AG10803 (cell line): ENCODE measurements around a stretch of chr2.

- RRBS: no CpG with 5 or more reads among the region's 2 CpGs
Observed at GRCh38 chr2:235822143-235822606, 328.3 kb downstream of the AGAP1 start.

GRCh38 chr2:236012047-236012441, 156.1 kb downstream of the GBX2 start:
- RRBS: no CpG with 5 or more reads among the region's 8 CpGs

GRCh38 chr2:236754198-236755088, 184.8 kb downstream of the ACKR3 start:
- RRBS: no CpG with 5 or more reads among the region's 12 CpGs

DNA sequence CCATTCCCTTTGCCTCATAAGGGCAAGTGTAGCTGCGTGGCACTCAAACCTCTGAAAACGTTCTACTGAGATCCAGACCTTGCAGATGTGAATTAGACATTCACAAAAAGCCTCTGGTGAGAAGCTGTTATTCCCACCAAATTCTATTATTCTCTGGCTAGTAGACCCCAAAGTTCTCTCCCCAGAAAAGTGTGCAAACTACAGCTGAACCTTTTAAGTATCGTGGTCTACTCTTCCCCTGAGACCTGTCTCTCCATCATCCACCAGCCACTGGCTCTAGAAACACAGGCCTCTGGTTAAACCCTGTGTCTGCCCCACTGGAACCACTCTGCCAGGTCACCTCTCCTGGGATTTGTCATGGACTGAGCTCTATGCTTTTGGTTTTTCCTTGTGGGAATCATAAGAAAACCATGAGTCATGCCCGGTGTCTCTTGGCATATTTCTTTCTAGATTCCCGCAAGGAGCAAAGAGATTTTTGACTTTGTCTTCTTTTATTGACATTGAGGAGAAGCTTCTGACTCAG, 206.9 kb downstream of the ACKR3 start:
- RRBS: no CpG with 5 or more reads among the region's 5 CpGs

DNA sequence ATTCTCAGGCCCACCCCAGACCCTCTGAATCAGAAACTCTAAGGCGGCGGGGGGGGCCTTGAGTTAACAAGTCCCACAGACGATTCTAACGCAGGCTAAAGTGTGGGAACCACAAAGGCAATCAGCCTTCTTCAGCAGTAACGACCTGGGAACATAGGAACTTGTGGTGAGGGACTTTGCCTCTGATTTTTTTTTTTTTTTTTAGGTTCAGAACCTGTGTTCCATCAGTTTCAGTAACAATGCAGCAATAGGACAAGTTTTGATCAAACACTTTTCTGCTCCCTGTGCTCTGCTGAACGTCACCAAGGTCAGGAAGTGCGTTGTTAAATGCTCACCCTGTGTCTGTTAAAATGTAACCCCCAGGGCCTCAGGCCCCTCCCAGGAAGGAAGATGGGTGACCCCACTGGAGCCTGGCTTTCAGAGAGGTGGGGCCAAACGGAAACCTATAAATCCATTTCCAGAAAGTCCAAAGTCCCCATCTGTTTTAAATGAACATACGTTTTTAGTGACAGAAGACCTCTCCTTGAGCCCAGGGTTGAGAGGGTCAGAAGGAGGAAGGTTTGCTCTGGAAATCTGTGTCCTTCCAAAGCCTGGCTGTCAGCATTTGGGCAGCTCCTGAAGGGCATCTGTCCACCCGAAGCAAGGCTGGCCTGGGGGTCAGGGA, 117.7 kb upstream of the COPS8 start:
- RRBS: no CpG with 5 or more reads among the region's 10 CpGs

GRCh38 chr2:236971858-236972373, 113.8 kb upstream of the COPS8 start:
- RRBS: 35% methylated on average over 2 of the region's 20 CpGs

DNA sequence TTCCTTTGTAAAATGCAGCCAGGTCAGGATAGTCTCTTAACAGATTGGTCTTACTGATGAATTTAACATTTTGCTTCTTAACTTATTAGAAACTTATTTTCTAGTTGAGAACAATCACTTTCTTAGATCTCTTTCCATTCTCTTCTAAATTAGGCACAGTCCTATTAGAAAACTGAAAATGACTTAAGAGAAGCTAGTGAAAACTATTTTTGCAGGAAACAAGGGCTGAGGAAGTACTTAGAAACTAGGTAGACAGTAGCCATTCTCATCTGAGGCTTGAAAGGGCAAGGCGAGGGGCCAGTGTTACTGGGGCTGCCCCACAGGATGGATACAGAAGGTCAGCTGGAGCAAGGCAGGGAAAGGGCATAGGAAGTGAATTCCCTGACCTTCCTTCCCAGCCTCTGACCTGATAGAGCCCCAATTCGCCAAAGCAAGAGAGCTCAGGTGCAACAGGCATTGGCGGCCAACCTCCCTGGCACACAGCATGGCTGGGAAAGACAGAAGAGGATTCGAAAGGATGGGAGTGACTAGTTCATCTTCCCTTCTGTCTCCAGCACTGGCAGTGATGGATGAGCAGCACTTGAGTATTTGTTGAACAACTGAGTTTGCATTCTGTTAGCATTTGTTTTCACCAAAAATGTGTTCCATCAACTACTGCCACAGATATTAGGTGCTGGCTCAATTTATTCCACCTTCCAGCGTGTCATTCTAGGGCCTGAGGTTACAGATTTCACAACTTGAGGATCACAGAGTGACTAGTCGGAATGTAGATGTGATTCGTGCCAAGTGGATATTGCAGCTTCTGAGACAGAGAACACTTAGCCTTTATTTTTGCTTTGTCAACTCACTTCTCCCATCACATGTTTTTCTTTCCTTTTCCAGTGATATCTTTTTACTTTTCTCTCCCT, 6.1 kb downstream of the COPS8 start:
- RRBS: no CpG with 5 or more reads among the region's 7 CpGs

DNA sequence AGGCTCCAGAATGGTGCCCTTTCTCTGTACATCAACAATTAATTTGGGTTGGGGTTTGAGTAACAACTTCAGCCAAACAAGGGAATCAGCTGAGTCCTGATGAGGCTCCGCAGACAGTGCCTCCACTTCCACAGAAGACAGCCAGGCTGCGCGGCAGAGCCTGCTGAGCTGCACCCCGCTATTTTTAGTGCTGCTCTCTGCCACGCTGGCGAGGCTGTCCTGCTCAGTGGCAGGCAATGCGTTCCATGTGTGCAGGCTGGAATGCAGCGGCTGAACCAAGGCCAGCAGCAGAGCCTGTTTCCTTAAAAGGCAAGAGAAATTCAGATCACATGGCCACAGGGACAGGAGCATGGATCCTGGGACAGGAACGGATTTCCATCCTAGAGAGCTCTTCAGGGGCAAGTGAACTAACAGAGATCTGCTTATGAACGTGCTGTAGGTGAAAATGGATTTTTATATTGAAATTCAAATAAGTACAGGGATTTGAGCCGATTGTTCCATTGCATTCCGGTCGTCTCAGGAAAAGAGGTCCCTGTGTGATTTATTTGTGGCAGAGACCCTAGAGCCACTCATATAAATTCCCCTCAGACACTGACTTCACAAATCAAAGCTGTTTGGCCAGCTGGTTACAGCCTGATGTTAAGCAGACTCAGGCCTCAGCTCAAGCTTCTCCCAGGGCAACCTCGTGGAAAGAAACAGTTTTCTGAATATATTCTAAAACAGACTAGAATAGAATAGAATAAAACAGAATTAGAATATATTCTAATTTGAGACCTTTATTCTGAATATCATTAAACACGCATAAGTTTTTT, 98.6 kb downstream of the COL6A3 start:
- RRBS: no CpG with 5 or more reads among the region's 15 CpGs

GRCh38 chr2:237366600-237367229, 47.2 kb downstream of the COL6A3 start:
- RRBS: no CpG with 5 or more reads among the region's 21 CpGs

DNA sequence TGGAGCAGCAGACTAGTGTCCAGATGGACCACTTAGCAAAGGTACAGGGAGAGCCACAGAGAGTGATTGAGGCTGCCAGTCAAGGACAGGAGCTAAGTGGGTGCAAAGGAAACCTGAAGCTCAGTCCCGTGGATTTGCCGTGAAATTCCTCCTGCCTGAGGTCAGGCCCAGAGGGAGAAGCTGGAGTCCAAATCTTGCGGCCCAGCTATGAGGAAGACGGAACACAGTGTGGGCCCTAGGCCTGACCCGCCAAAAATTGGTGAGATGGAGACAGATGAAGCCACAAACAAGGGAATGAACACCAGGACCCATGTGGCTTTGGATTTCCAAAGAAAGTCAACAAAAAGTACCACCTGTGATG, 11.0 kb downstream of the COL6A3 start:
- RRBS: no CpG with 5 or more reads among the region's 5 CpGs

GRCh38 chr2:237403392-237403721, 10.6 kb downstream of the COL6A3 start:
- RRBS: no CpG with 5 or more reads among the region's 2 CpGs

- RRBS: no CpG with 5 or more reads among the region's 8 CpGs
Observed at GRCh38 chr2:237438075-237438659, 24.2 kb upstream of the COL6A3 start.

DNA sequence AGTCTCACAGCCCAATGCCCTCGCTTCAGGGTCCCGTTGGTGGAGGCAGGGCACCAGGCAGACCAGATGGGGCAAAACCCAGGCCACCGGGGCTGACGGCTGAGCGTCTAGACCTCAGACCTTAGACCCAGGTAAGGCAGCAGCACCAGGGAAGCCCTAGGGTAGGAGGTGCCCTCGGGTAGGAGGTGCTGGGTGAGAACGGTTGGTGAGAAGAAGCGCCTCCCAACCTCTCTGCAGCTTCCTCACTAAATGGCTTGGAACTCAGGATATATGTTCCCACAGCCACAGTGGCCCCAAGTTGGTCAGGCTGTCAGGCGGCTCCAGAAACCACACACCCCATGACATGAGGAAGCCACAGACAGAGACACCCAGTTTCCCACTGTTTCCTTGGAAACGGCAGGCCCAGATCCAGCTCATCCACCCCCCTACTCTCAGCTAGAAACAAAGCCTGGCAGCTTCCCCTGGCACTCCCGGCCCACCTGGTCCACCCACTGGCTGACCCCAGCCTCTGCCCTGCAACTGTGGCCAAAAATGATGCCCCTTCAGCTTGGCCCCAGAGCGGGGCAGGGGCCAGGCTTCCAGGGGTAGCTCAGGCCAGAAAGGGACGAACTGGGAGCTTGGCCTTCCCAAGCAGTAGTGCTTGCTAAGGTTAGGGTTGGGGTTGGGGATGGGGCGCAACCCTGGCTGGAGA, 13.0 kb upstream of the MLPH start:
- RRBS: no CpG with 5 or more reads among the region's 14 CpGs

- RRBS: no CpG with 5 or more reads among the region's 2 CpGs
Observed at GRCh38 chr2:237485055-237485776, 1.8 kb upstream of the MLPH start.

DNA sequence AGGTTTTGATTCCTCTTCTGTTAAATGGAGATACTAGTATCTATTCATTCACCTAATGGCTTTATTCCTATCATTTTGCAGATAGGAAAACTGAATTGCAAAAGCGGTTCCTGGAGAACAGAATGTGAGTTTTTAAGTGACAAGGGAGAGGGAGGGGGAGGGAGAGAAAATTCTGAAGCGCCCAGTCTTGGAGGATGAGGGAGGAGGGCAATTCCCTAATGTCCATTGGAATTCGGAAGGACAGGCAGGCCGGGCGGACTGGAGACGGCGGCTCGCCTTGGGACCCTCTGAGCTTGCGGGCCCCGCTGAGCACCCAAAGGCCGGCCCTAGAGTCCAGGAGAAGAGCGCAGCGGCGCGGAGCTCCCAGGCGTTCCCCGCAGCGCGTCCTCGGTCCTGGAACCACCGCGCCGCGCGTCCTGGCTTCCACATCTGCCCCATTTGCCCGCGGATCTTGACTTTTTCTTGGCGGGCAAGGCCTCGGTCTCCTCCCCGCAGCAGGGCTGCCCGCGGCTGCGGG, 807 bp upstream of the MLPH start:
- RRBS: 3% methylated on average over 8 of the region's 33 CpGs

DNA sequence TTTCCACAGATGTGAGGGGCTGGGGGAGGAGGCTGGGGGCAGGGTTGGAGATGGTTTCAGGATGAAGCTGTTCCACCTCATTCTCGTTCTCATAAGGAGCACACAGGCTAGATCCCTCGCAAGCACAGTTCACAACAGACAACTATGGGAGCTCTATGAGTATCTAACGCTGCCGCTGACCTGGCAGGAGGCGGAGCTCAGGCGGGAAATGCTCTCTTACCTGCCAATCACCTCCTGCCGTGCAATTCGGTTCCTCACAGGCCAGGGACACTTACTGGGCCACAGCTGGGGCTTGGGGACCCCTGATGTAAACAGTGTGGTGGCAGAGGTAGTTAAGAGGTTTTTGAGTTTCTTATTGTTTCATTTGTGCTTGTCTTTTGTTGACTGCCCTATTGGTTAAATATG, 9.9 kb downstream of the MLPH start:
- RRBS: no CpG with 5 or more reads among the region's 8 CpGs

DNA sequence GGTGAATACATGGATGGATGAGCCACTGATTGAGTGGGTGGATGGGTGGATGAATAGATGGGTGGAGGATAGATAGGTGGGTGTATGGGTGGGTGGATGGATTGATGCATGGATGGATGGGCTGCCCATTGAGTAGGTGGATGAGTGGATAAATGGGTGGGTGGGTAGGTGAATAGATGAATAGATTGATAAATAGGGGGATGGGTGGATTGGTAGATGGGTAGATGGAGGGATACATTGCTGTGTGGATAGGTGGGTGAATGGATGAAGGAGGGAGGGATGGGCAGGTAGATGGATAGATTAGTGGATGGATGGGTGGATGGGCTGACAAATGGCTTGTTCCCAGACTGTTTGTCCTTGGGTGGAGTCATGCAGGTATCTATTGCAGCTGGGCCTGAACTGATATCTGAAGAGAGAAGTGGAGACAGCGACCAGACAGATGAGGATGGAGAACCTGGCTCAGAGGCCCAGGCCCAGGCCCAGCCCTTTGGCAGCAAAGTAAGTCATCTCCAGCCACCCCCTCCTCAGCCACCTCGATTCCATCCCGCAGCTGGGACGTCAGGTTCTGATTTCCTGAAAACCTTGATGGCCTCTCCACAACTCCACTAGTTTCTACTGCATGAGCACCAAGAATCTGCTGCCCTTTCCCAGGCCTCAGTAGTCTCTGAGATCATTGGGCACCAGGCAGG, 31.2 kb downstream of the MLPH start:
- RRBS: no CpG with 5 or more reads among the region's 4 CpGs

DNA sequence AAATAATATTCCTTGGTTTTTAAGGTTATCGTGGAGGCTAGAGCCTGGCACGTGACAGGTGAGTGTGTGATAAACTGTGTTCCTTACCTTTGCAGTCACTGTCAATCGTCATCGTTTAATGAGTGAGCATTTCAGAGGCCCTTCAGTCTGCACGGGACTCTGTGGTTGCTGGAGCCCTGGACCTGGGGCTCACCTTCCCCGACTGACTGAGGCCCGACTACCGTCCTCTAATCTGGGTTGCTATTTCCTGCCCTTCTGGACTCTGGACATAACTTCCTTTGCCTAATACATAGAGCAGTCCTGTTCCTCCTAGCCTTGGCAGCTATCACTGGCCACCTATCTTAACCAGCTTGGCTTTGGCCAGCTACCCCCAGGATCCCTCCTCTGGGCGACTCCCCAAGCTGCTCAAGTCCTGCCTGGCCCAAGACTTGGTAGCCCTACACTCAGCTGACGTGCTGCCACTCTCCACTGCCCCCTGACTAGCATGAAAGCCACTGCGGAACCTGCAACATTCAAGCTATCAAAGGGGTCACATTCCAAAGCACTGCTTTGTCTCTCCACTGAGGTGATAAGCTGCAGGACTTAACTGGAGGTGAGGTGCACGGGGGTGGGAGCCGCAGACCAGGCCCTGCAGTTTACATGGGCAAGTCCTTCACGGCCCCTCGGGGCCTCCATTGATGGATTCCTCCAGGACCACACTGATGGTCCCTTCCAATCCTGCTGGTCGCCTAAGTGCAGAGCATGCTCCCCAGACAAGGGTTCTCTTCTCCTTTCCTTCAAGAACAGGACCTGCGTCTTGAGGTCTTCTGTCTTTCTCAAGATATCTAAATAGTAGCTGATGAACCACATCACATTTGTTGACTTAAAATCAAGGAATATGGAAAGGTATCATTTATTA, 11.1 kb upstream of the RAB17 start:
- RRBS: no CpG with 5 or more reads among the region's 17 CpGs

DNA sequence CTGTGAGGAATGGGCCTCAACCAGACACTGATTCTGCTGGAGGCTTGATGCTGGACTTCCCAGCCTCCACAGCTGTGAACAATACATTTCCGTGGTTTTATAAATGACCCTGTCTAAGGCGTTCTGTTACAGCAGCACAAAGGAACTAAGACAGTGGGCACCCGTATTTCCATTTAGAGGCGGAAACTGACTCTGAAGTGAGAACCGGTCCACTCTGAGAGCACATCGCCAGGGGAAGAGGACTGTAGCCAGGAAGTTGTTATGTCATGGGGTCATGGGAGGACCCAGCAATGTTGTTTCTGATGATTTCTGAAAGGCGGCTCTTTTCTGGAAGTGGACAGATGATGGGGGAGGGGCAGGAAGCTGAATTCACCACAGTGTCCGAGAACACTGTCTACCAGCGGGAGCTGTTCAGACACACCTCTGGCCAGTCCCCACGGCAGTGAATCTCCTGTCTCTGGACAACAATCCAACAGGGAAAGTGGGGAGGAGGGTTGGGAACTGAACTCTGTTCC, 2.2 kb upstream of the LRRFIP1 start:
- RRBS: no CpG with 5 or more reads among the region's 10 CpGs

DNA sequence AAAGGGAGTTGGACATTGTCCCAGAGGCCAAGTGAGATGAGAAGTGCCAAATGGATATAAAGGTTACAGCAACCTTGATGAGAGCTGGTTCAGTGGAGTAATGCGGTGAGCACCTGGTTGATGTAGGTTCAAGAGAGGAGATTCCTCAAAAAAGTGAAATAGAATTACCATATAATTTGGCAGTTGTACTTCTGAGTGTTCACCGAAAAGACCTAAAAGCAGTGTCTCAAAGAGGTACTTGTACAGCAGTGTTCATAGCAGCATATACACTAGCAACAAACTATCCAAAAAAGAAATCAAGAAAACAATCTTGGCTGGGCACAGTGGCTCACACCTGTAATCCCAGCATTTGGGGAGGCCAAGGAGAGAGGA, 25.0 kb downstream of the LRRFIP1 start:
- RRBS: no CpG with 5 or more reads among the region's 2 CpGs